Measurements from ENCODE around the genes LEF1, RPL34 and OSTC.

DNA sequence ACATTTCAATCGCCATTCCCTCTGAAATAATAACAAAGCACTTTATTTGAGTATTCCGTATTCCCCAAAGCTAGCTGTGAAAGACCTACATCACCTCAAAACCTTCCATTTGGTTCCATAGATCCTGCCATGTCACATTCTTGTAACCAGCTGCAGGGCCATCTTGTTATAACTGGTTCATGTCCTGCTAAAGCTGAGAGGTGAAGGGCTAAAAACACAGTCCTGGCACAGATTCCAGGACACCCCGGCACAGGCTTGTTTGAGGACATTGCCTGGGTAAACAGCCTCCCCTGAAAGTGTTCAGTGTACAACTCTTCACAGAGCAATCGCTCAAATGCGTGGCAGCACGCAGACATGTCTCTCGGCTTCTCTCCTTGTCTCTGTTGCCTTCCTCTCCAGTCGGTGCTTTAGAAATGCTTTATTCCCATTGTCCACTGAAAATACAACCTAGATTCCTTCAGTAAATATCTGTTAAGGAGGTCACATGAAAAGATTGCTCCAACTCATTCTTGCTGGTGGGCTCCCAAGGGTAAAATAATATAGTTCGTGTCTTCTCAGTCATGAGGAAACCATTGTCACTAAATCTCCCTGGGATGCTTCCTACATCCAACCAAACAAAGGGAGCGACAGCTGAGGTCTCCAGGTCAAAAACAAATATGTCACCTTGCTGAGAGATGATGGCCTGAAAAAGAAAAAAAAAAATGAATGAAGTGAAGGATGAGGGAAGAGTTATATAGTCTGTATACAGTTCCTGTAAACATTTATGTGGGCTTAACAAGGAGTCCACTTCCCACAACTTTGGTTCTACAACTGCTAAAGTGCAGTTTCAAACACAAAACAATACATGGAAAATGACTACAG, 128.9 kb downstream of the MANBA start:
- RRBS, result no CpG with 5 or more reads among the region's 10 CpGs

DNA sequence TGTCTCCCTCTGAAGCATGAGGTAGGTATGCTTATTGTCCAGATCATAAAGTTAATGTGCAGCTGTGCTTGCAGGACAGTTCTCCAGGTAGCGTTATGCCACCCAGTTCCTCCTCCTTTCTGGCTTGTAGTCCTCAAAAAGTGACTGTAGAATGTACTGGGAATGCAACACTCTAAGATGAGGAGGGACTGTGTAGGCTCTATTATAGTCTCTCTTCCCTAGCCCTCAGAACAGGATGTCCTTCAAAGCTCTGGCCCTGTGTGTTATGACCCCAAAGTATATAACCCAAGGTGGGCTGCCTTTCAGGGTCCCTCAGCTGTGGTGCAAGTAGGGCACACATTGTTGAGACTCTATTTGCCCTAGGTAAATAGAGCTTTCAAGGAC, 20.8 kb upstream of the MANBA start:
- RRBS, result no CpG with 5 or more reads among the region's 1 CpG

GRCh38 chr4:102793133-102793752, 32.5 kb upstream of the MANBA start:
- RRBS, result no CpG with 5 or more reads among the region's 6 CpGs

DNA sequence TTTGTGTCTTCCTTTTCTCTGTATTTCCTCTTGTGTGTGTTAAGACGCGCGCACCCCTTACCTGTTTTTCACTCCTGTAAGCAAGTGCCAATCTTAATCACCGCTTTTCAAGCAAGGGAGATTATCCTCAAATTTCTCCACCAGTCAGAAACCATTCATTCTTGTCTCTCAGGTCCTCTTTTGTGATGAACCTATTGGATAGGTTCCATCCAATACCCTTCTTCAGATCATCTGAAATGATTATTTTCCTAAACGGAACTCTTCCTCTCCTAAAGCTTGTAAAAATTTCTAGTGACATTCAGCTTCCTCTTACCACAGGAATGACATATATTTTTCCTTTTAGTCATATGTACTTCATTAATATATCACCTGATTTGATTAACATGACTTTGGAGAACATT, 526 bp upstream of the SLC9B2 start:
- RRBS, result no CpG with 5 or more reads among the region's 5 CpGs

GRCh38 chr4:104425006-104425522, 69.6 kb downstream of the CXXC4 start:
- RRBS, result no CpG with 5 or more reads among the region's 8 CpGs

- RRBS, result no CpG with 5 or more reads among the region's 3 CpGs
Observed at GRCh38 chr4:104728332-104728697, 233.6 kb upstream of the CXXC4 start.

DNA sequence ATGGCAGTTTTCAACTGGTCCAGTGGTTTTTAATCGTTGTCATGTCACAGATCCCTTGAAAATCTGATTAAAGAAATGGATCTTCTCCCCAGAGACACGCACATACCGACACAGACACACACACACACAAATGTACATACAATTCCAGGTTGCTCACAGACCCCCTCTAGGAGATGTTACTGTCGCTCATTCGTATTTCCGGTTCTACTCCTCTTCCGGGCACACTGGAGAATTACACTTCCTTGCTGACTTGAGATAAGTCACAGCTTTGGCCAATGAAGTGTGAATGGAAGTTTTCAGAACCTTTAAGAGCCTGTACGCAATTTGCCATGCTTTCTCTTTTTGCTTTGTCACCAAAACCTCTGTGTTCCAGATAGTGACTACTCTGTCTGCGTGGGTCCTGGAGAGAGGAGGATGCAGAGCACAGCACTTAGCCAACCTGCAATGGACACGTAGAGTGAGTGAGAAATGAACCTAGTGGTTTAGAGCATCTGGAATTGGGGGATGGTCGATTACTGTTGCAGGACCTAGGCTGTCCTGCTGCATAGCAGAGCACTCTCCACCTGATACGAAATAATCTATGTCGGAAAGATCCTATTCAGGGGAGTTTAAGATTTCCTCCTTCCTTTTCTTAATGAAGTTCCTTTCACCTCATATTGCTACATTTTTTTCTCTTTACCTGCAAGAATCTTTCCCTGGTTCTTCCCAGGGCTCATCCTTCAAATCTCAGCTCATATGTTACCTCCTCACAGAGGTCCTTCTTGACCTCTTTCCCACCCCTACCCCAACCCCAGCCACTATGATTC, 239.5 kb upstream of the TET2 start:
- RRBS, result no CpG with 5 or more reads among the region's 13 CpGs

- RRBS, result no CpG with 5 or more reads among the region's 2 CpGs
Observed at GRCh38 chr4:105719149-105719598, 10.6 kb downstream of the GSTCD start.

DNA sequence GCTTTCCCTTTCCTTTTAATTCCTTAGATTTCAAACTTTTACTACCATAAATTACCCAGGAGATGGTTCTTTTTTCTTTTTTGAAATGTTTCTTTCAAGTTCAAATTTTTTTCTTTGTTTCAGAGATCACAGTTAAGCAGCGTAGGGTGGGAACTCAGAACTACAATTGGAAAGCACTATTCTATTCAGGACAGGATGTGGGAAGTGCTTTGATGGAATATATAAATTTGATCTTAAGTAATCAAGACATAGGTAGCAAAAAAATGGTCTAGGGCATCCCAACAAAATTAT, 72.5 kb downstream of the NPNT start:
- RRBS, result no CpG with 5 or more reads among the region's 1 CpG

DNA sequence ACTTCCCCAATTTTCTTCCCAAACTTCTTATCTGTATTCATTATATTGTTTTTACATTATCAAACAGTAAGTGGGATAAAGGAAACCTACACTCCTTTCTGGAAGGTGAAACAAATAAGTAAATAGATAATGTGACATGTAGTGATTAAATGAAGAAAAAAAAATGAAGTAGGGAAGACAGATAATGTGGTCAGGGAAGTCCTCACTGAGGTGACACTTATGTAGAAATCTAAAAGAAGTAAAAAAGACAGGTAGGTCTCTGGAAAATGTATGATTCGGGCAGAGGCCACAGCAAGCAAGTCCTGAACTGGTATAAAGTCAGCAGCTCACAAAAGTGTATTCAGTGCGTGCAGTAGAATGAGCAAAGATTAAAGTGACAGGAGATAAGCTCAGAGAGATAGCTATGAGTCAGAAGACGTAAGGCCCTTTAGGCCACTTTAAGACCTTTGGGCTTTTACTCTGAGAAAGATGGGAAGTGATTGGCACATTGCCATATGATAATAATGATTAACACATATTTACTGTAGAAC, 51.9 kb downstream of the TBCK start:
- RRBS, result no CpG with 5 or more reads among the region's 3 CpGs

DNA sequence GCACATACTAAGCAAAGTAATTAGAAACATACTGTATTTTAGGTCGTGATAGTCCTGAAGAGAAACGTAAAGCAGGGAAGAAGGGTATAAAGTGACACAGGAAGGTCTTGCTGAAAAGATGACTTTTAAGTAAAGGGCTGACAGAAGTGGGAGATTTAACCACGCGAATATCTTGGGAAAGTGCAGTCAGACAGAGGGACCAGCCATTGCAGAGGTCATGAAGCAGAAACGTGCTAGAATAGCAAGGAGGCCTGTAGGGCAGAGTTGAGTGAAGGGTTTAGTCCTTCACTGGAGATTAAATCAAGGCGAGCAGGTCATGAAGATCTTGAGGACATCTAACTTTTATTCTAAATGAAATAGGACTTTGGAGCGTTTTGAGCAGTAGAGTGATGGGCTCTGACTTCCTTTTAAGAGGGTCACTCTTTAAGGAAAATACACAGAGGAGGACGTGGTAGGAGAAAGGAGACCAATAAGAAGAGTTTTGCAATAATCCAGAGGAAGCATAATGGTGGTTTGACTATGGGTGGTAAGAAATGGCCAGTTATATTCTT, 775 bp downstream of the AIMP1 start:
- RRBS, result no CpG with 5 or more reads among the region's 8 CpGs

DNA sequence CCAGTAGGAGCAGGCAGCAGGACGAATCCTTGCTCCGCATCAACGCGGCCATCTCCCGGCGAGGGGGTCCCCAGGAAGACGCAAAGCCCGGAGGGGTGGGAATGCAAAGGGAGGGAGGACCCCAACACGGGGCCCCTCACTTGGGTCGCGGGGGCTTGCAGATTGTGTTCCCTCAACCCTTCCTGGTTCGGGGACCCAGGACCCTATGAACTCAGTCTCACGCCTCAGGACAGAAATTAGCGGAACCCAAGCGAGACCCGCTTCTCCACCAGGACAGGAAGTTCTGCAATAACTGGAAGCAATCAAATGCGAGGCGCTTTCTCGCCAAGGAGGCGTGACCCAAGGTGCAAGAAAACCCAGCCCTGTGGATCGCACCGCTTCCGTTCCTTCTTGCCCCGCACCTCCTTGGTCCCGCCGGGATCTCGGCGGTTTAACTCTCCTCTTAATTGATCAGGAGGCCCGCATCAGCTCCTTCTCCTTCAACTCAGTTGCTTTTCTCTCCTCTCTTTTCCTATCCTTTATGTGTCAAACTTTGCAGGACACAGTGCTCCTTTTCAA, 494 bp downstream of the DKK2 start:
- RRBS, result no CpG with 5 or more reads among the region's 29 CpGs

- RRBS, result no CpG with 5 or more reads among the region's 4 CpGs
Observed at GRCh38 chr4:107449845-107450308, 270.2 kb downstream of the PAPSS1 start.

- RRBS, result no CpG with 5 or more reads among the region's 9 CpGs
Observed at GRCh38 chr4:108114326-108114955, 54.3 kb downstream of the LEF1 start.

GRCh38 chr4:108168306-108169712, at the start of gene LEF1:
Gene LEF1 (minus strand): TSS chr4:108168932.
- RRBS, result 3% methylated on average over 31 of the region's 84 CpGs

GRCh38 chr4:108620142-108620750, at the start of gene RPL34:
Gene RPL34 (plus strand): TSS chr4:108620576.
- RRBS, result no CpG with 5 or more reads among the region's 24 CpGs

DNA sequence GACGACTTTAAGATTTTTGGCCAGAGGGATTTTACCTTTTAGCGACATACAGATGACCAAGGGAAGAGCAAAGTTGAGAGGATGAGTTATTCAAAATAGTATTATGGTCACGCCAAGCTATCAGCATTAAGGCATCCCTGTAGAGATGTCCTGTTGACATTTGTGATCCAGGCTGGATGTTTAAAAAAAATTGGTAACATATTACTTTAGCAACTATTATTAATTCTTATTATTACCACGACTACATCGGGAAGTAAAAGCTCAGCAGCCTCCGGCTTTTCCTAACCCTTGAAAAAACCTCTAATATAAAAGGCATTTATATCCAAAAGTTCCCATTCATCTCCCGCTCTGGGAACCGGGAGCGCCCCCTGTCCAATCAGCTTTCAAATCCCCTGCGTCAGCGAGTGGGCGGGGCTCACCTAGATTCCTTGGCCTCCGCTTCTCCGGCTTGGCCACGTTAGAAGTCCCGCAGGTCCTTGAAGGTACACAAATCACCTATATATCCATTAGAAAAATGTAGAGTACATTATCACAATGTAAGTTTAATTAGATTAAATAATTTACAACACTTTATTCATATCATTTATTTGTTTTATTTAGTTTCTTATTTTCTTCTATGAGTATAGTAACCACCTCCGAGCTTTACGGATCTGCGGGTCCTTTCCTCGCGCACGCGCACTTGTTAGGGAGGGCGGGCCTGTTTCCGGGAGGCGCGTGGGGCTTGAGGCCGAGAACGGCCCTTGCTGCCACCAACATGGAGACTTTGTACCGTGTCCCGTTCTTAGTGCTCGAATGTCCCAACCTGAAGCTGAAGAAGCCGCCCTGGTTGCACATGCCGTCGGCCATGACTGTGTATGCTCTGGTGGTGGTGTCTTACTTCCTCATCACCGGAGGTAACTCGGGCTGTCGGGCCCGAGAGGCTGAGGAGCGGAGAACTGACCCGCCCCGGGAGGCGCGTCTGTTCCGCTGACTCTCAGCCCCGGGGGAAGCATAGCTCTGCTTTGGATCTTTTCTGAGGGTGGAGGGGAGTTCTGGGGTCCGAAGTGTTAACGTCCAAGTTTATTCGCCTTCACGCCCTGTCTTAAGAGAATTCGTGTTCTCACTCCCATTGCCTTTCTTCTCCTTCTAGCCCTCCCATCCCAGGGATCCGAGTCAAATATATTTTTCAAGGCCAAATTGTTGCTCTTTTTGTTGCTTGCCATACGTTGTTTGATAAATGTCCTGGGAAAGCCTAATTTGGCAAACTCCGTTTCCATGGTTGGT, at the start of gene OSTC:
OSTC (plus strand) TSS at position 698 of the 1,263 bp plus-strand sequence.
- RRBS, result 5% methylated on average over 13 of the region's 54 CpGs

- RRBS, result no CpG with 5 or more reads among the region's 11 CpGs
Observed at GRCh38 chr4:109303145-109303628, 729 bp upstream of the COL25A1 start.

- RRBS, result no CpG with 5 or more reads among the region's 11 CpGs
Observed at GRCh38 chr4:109462793-109463713, 29.4 kb downstream of the SEC24B start.

DNA sequence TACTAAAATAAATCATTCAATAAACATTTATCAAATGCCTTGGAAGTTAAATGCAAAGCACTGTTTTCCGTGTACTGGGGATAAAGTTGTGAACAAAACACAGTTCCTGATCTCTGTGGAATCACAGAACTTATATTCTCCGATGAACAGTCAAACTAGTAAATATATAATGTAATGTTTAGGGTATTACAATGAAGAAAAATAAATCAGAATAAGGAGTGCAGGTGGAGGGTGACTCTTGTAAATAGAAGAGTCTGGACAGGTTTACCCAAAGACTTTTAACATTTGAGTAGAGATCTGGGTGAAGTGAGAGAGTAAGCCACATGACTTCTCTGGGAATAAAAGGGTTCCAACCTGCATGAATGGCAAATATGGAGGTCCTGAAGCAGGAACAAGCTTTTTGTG, 51.2 kb upstream of the MCUB start:
- RRBS, result no CpG with 5 or more reads among the region's 2 CpGs